RPMI7951 (cell line): ENCODE data around the genes COL8A2 and LSM10.

- RAMPAGE, long total RNA: no peak
Measured at GRCh38 chr1:36124909-36126057, at the start of gene COL8A2. TSS of gene COL8A2 (minus strand) at chr1:36125222.

DNA sequence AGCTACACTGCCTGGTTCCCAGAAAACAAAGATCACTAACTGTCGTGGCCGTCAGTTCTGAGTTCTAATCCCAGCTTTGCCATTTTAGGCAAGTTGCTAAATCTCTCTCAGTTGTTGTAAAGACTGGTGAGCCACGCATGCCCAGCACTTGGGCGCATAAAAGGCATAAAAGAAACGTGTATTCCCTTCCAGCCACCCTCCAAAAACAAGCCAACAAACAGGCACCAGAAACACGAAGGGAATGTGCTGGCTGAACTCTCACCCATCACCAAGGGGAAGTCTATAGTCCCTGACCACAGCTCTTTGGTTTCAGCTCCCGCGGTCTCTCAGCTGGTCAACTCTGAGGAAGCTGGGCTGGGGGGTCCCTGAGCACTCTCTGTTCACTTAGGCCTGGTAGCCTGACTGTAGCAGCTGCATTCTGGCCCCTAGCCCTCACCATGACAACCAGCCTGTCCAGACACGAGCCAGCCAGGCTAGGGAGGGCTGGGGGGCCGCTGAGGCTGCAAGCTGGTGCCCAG, 883 bp upstream of the TRAPPC3 start:
- RAMPAGE, long total RNA: no peak

DNA sequence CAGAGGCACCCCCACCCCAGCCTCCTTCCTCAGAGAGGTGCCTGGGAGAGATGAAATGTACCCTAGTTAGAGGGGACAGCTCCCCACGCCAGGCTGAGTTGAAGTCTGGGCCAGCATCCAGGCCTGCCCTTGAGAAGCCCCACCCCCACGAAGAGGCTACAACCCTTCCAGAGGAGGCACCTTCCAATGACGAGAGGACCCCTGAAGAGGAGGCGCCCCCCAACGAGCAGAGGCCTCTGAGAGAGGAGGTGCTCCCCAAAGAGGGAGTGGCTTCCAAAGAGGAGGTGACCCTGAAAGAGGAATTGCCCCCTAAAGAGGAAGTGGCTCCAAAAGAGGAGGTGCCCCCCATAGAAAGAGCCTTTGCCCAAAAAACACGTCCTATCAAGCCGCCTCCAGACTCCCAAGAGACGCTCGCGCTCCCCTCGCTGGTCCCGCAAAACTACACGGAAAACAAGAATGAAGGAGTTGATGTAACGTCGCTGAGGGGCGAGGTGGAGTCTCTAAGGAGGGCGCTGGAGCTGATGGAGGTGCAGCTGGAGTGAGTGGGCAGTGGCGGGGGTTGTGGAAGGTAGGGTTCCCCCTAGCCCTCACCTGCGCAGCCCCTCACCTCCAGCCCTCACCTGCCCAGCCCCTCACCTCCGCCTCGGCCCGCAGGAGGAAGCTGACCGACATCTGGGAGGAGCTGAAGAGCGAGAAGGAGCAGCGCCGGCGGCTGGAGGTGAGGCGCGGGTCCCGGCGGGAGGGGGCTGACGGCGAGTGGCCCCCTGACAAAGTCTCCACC, 3.0 kb downstream of the EVA1B start:
- RAMPAGE, long total RNA: no peak

- RAMPAGE, long total RNA: no peak
Measured at GRCh38 chr1:36351350-36352194, 28.1 kb upstream of the EVA1B start.

DNA sequence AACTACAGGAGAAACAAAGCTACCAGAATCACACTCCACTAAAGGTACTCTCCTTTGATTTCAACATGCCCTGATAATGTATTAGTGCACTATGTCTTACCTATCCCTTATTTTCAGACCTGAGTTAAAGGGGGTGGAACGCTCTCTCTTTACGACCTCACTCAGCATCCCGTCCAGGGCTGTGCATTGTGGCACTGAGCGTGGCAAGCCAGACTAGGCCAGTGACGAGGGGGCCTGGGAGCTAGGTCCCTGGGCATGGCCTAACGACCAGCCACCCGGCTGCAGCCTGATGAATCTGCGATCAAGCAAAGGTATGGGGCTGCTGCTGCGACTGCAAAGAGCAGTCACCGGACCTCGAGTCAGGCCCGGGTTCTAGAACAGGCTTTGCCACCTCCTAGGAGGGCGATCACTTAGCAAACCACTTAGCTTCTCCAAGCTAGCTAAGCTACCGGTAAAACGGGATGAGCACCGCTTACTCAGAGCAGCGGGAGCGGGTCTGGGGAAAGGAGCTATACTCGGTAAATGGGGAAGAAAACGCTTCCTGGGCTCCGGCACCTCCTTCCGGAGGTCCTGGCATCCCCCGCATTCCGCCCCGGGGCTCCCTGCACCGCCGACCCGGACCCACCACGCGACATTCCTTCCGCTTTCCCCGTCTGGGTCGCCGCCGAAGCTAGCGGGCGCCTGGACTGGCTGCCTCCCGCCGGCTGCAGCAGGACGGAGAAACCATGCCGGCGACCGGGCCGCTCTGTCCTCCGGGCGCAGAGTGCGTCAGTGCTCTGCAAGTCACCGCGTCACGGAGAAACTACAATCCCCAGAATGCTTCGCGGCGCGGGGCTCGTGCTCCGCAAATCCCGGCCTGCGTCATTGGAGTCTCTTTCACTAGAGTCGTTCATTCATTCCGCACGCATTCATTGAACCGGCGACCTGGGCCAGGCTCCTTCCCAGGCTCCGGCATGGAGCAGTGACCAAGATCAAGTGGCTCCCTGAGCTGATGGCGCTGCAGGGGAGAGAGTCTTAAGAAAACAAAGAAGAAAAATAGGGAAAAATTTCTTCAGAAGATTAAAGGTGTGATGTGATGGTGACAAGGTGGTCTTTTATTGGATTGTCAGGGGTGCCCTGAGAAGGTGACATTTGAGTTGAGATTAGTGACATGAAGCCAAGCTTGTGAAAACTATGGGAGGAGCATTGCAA, at the start of gene LSM10:
LSM10 (minus strand) TSS at position 767 of the 1,191 bp plus-strand sequence.
- RAMPAGE, long total RNA: no peak

GRCh38 chr1:37006126-37006682, 28.1 kb downstream of the GRIK3 start:
- RAMPAGE, long total RNA: no peak

- RAMPAGE, long total RNA: no peak
Measured at GRCh38 chr1:37036074-37036592, 1.8 kb upstream of the GRIK3 start.

- RAMPAGE, long total RNA: start-site peak on the minus strand at chr1:37474350-37474425, 17 and 33 reads in 2 replicates
Measured at GRCh38 chr1:37474263-37474464, 216 bp upstream of the ZC3H12A start.

GRCh38 chr1:37476115-37477164, 2.1 kb downstream of the ZC3H12A start:
- RAMPAGE, long total RNA: no peak

GRCh38 chr1:37479558-37479912, 5.2 kb downstream of the ZC3H12A start:
- RAMPAGE, long total RNA: no peak

DNA sequence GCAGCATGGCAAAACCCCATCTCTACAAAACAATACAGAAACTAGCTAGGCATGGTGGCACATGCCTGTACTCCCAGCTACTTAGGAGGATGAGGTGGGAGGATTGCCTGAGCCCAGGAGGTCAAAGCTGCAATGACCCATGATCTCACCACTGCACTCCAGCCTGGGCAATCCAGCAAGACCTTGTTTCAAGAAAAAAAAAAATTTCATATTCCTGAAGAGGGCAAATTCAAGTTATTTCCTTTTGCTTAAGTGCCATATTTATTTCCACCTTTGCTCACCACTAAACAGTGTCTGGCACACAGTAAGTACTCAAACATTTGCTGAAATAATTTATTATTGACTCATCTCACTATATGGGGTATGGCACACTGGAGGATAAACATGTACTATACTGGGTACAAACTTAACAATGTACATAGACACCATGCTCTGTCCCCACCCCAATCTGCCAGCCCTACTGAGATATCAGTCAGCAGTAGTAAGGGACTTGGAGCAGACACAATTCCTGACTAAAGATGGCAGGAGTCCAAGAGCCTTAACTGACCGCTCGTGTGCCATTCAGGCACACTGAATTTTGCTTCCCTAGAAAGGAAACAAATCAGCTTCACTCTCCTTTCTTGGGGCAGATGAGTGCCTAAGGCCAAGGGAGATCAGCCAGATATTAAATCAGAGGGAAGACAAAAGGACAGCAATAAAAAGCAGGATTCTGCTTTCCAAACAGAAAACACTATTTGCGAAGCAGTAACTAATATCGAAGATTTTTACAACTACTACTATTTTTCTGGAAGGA, 15.4 kb downstream of the MEAF6 start:
- RAMPAGE, long total RNA: no peak

- RAMPAGE, long total RNA: no peak
Measured at GRCh38 chr1:37689576-37690101, 690 bp downstream of the C1orf109 start.

GRCh38 chr1:37697512-37698084, 5.3 kb downstream of the CDCA8 start:
- RAMPAGE, long total RNA: no peak

- RAMPAGE, long total RNA: no peak
Measured at GRCh38 chr1:37794370-37795308, 992 bp downstream of the MANEAL start.

DNA sequence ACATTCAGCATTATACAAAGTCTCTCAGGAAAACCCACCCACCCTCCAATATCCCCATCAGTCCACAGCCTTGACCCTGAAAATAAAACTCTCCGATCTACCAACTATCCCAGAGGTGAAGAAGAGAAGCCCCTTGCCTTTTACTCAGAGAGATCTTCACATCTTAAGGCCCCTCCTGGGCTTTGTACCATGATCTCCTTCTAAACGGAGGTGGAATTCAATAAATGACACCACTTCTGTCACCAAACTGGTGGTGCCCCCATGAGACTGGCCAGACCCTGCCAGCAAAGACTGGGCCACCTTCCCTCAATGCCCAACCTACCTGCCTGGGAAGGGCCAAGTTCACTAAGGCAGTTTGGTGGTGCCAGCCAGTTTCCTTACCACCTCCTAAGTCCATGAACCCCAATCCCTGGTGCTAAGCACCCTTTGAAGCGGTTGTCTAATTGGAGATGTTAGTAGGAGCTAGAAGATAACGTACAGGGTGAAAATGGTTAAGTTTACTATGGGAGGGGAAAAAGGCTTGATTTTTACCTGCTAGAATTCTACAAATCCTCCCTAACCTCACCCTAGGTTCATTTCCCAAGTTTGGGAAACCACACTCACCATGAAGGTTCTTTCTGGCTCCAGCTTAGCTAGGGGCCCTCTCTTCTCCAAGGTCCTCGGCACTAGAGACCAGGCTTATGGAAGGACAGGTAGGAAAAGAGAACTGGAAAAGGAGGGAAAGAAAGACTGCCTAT, 3.8 kb upstream of the YRDC start:
- RAMPAGE, long total RNA: no peak

DNA sequence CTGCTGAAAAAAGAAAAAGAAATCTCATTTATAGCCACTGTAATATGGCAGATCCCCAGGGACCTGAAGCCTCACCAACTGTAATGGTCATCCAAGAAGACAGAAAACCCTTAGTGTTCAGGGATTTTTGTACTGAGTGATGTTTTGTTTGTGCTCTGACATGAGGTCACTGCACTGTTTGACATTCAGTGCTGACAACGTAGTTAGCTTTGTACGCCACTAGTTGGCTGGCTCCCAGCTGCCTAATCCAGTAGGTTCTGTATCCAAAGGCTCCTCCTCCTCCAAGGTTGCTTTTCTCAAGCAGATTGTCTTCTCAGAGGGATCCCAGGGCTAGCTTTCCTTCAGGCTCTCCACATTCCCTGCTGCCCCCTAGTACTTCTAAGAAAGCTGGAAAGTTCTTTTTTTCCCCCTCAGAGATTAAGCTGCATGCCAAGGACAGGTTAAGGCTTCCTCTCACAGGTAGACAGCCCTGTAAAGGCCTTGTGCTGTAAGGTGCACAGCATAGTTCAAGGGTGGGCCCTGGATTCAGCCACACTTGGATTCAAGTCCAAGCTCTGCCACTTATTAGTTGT, 9.6 kb upstream of the YRDC start:
- RAMPAGE, long total RNA: no peak

DNA sequence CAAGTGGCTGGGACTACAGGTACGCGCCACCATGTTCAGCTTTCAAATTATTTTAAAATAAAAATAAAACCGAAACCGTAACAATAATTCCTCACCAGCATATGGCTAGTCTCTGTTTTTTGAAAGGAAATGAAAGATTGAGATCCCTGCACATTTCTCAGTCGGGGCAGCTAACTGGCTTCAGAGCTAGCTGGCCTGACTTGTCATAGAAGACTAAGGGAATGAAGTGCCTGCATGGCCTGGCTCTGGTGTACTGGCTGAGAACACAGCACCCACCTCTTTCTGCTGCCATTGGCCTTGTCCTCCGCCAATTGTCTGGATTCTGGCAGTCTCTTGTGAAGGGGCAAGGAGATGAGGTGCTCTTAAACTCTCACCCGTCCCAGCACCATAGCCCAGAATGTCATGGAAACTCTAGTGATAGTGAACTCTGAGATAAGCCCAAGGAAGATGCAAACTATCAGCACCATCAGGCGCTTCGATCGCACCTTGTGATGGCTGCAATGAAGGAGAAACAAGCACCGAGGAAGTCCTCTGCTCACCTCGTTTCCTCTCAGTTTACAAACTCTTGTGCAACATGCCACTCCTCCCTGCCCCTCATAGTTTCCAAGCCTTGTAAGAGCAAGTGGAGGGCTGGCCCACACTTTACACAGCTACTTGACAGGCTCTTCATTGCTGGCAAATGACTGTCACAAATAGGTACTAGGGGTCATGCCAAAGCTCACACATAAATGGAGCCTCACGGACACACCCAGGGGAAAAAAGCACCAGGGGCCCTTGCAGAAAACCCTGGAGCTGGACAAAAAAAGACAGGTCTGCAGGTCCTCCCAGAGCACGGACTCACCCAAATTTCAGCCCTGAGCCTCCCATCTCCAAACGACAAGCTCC, 16.4 kb downstream of the INPP5B start:
- RAMPAGE, long total RNA: no peak

DNA sequence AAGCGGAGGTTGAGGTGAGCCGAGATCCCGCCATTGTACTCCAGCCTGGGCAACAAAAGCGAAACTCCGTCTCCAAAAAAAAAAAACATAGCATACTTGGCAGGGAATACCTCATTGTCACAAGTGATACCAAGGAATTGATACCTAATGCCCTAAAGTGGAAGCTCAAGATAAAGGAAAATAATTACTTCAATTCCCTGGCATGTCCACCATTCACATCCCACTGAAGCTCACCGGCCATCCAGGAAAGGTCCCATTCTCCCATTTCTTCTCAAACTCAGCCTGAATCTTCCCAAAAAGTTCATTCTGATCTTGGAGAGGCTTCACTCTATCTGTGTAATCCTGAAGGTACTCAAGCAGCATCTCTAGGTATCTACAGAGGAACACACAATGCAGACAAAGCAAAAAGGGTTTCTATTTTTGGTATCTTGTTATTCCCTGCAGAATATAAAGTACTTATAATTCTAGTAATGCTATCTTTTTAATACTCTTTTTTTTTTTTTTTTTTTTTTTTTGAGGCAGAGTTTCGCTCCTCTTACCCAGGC, 9.4 kb downstream of the SF3A3 start:
- RAMPAGE, long total RNA: no peak

- RAMPAGE, long total RNA: no peak
Measured at GRCh38 chr1:37995642-37995965, 5.8 kb upstream of the SF3A3 start.

- RAMPAGE, long total RNA: no peak
Measured at GRCh38 chr1:37997506-37998189, 7.7 kb downstream of the FHL3 start.